OVCAR3 (cell line): ENCODE measurements around a stretch of chr16.

DNA sequence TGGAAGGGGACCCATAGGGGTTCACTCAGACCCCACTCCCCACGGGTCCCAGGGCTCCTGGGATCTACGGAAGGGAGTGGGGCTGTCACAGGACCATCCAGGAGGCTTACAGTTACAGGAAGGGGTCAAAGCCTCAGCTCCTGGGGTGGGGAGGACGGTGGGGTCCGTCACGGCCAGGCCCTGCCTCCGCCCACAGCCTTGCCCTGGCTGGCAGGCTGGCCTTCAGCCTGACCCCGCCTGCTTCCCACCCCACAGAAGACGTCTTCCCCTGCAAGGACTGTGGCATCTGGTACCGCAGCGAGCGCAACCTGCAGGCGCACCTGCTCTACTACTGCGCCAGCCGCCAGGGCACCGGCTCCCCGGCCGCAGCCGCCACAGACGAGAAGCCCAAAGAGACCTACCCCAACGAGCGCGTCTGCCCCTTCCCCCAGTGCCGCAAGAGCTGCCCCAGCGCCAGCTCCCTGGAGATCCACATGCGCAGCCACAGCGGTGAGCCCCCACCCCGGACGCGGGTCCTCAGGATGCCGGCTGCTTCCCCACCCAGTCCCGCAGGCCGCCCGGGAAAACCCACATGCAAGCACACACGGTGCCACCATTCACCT is 38.4 kb upstream of the ZC3H18 start:
- RRBS, result 99% methylated on average over 2 of the region's 34 CpGs

- RRBS, result 96% methylated on average over 4 of the region's 41 CpGs
These were observed 7.0 kb downstream of the ZC3H18 start for GRCh38 chr16:88576829-88578039.

DNA sequence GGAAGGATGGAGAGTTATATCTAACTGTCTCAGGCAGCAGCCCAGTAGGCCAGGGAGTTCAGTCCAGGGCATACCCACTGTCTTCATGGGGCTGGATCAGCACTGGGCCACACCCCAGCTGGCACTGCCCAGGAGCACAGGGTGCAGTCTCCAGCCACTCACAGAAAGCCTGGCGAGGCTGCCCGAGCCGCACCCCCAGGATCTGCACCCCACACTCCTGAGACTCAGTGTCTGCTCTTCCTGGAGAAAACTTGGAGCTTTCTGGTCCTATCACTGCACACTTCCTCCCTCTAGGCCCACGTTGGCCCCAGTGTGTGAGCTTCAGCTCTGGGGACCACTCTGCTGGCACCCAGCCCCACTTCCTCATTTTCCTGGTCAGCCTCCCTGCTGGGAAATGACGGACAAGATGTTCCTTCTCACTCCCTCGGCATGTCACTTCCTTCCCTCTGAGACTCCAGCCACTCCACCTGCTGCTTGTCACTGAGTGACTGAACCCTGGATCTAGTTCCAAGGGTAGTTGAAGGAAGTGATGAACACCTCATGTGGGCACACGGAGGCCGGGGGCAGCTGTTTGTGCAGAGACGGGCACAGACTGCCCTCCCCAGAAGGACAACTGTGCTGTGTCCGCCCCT is 28.9 kb downstream of the ZC3H18 start:
- RRBS, result no CpG with 5 or more reads among the region's 10 CpGs

DNA sequence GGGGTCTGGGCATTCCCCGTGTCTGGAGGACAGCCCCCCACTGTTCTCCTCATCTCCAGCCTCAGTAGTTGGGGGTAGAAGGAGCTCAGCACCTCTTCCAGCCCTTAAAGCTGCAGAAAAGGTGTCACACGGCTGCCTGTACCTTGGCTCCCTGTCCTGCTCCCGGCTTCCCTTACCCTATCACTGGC is 1.7 kb downstream of the IL17C start:
- RRBS, result no CpG with 5 or more reads among the region's 3 CpGs

GRCh38 chr16:88641924-88642582 is 3.7 kb downstream of the IL17C start:
- RRBS, result no CpG with 5 or more reads among the region's 16 CpGs

- RRBS, result no CpG with 5 or more reads among the region's 14 CpGs
These were observed 3.8 kb downstream of the RNF166 start for GRCh38 chr16:88702241-88702920.

GRCh38 chr16:88706637-88707203 is 417 bp downstream of the CTU2 start:
- RRBS, result 6% methylated on average over 4 of the region's 30 CpGs

DNA sequence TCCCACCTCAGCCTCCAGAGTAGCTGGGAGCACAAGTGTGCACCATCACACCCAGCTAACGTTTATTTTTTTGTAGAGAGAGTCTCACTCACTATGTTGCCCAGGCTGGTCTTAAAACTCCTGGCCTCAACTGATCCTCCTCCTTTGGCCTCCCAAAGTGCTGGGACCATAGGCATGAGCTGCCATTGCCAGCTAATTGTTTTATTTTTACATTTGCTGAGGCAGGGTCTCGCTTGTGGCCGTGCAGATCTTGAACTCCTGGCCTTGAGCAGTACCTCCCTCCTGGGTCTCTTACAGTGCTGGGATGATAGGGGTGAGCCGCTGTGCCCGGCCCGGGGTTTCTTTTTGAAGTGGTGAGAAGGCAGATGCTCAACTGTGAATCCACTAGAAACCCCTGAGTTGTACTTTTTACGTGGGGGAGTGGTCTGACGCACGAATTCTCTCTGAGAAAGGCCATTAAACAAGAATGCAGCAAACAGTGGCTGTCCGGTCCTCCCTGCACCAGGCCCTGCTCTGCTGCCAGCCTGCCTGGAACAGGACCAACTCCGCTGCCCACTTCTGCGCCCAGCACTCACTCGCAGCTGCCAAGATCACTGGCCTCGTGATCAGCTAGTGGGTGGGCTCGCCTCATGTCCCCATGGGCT is 12.6 kb downstream of the CTU2 start:
- RRBS, result no CpG with 5 or more reads among the region's 15 CpGs

GRCh38 chr16:88793299-88794062 is 8.5 kb upstream of the PIEZO1 start:
- RRBS, result 77% methylated on average over 9 of the region's 35 CpGs

GRCh38 chr16:88854482-88855102 is 2.2 kb downstream of the GALNS start:
- RRBS, result 77% methylated on average over 4 of the region's 17 CpGs

DNA sequence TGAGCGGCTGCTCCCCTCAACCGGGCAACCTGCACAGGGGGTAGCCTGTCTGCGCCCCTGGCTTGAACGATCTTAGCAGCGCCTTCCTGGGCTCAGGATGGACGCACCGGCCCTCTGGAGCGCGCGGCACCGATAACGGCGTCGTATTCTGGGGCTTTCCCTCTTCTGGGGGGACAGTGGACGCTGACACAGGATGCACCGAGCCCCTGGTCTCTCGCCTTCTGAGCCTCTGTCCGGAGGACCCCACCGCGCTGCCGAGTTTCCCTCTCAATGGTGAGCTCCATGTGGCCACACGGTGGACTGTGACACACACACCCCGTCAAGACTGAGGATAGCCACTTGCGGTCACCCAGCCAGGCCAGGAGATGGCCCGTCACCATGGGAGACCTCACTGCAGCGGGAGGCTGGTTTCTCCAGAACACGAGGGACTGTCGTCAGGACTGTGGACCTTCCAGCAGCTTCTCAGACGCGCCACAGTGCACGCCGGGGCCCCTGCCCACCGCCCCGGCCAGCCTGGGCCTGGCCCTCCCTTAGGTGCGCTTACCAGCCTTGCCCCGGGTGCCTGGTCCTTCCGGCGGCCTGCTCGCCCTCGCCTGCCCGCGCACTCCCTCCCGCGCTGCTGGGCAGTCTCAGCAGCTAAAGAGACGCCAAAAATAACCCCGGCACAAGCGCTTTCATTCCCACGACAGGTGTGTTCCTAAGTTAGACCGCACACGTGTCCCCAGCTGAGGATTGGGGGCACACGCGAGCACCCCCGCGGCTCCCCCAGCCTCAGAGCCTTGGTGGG is 30.0 kb upstream of the PABPN1L start:
- RRBS, result 96% methylated on average over 12 of the region's 54 CpGs

GRCh38 chr16:89052848-89053283 is 40.8 kb upstream of the ACSF3 start:
- RRBS, result 11% methylated on average over 3 of the region's 25 CpGs

- RRBS, result no CpG with 5 or more reads among the region's 8 CpGs
These were observed 33.4 kb upstream of the ACSF3 start for GRCh38 chr16:89060320-89060597.

GRCh38 chr16:89100867-89101559 is 7.4 kb downstream of the ACSF3 start:
- RRBS, result 97% methylated on average over 4 of the region's 42 CpGs

GRCh38 chr16:89114313-89114945 is 20.8 kb downstream of the ACSF3 start:
- RRBS, result 94% methylated on average over 2 of the region's 23 CpGs

- RRBS, result no CpG with 5 or more reads among the region's 27 CpGs
These were observed 15.6 kb upstream of the CDH15 start for GRCh38 chr16:89155620-89156699.

DNA sequence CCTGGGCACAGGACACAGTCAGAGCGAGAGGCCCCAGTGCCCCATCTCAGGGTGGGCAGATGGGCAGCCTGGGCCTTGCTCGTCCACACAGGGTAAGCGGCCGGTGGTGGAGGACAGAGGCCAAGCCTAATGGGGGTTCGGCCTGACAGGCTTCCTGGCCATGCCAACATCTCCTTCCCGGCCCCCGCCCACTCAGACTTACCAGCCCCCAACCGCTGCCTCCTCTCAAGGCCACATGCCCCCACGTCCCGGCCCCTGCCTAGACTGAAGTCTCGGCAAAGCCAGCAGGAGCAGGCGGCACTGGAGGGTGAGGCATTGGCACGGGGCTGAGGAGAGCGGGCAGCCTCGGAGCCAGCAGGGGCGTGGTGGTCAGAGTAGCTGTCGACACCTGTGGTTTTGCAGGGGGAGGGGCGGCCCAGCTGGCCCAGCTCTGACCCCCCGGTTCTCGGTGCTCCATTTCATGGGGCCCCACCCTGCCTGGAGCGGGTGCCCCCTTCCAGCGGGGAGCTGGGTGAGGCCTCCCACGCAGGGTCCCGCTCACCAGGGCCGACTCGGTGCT is 4.5 kb downstream of the CDH15 start:
- RRBS, result 83% methylated on average over 3 of the region's 26 CpGs

DNA sequence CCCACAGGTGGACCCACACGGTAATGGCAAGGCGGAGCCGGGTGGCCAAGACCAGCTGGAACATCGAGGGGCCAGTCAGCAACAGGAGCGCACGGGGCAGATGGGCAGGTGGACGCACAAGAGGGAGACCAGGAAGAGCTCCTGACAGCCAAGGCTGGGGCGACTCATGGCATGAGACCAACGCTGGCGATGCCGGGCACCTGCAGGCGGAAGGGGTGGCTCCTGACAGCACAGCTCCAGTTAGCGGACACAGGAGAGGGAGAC is 58.5 kb downstream of the ZNF778 start:
- RRBS, result no CpG with 5 or more reads among the region's 13 CpGs

GRCh38 chr16:89277630-89278260 is 60.2 kb downstream of the ZNF778 start:
- RRBS, result no CpG with 5 or more reads among the region's 32 CpGs

GRCh38 chr16:89300387-89301132 is 83.1 kb downstream of the ZNF778 start:
- RRBS, result no CpG with 5 or more reads among the region's 23 CpGs